ENCODE data around the gene GPC6.

GRCh38 chr13:80490067-80490266 is 149.0 kb upstream of the SPRY2 start:
- RRBS: no CpG with 5 or more reads among the region's 4 CpGs

- RRBS: no CpG with 5 or more reads among the region's 5 CpGs
Observed at GRCh38 chr13:83554712-83555259, 327.5 kb downstream of the SLITRK1 start.

GRCh38 chr13:86792032-86792608 is 879.1 kb upstream of the SLITRK5 start:
- RRBS: 12% methylated on average over 13 of the region's 52 CpGs

GRCh38 chr13:91351514-91352499 is 46.6 kb upstream of the GPC5 start:
- RRBS: no CpG with 5 or more reads among the region's 5 CpGs

- RRBS: no CpG with 5 or more reads among the region's 27 CpGs
Observed at GRCh38 chr13:93226673-93227176, at the start of gene GPC6. Gene GPC6, plus strand, starts transcription at chr13:93226807.

- RRBS: no CpG with 5 or more reads among the region's 1 CpG
Observed at GRCh38 chr13:93235172-93235628, 8.6 kb downstream of the GPC6 start.

- RRBS: no CpG with 5 or more reads among the region's 5 CpGs
Observed at GRCh38 chr13:94433335-94433756, 46.1 kb downstream of the DCT start.

DNA sequence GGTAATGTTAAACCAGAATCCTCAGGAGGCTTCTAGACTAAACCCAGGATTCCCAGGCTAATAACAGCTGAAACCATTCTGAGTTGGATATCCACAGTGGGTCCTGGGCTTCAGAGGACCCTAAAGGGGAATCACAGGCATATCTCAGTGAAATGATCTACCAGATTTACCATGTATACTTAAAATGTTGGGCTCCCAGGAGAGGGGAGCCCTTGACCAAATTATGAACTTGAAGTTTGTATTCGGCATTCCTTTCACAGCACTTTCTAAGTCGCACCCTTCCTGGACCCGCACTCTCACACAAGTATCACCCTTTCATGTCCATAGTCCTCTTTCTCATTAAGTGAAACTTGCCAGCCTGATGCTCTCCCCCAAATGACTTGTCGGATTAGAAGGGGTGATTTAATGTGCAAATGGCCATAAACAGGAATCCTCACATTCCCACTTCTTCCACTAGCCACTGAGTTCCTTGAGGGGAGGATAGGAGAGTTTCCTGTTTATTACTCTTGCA is 1.5 kb downstream of the TGDS start:
- RRBS: no CpG with 5 or more reads among the region's 4 CpGs

- RRBS: 10% methylated on average over 11 of the region's 31 CpGs
Observed at GRCh38 chr13:94711887-94712164, 519 bp downstream of the SOX21 start.

GRCh38 chr13:94850367-94850617 is 137.9 kb upstream of the SOX21 start:
- RRBS: no CpG with 5 or more reads among the region's 3 CpGs

DNA sequence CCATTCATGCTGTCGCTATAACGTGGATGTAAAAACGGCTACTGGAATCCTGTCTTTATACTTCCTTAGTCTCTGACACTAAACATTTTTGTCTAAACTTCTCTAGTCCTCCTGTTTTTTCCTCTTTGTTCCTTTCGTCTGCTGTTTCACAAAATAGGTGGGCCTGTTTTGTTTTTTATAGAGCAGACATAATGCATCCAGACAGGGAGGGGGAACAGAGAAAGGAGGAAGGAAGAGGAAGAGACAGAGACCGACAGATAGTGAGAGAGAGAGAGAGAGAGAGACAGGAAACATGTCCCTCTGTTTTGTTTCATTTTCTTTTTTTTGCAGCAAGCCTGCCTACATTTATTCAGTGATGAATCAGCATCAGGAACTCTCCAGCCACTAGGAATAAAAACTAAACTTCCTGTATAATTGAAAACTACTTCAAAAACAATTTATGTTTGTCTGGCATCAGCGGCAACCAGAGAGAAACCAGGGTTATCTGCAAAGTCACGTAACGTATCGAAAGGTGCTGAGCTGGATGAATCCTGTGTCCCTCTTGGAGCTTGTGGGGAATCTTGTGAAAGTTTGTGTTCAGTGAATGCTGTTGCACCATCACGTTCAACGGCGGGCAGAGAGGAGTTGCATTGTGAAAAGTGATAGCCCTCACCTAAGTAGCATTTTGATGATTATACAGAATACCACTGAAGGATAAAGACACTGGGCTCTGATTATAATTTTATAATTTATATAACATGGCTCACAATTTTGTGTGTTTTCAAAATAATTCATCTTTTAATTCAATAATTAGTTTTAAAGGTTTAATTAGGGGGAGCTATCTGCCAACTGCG is 148.7 kb upstream of the SOX21 start:
- RRBS: no CpG with 5 or more reads among the region's 13 CpGs

DNA sequence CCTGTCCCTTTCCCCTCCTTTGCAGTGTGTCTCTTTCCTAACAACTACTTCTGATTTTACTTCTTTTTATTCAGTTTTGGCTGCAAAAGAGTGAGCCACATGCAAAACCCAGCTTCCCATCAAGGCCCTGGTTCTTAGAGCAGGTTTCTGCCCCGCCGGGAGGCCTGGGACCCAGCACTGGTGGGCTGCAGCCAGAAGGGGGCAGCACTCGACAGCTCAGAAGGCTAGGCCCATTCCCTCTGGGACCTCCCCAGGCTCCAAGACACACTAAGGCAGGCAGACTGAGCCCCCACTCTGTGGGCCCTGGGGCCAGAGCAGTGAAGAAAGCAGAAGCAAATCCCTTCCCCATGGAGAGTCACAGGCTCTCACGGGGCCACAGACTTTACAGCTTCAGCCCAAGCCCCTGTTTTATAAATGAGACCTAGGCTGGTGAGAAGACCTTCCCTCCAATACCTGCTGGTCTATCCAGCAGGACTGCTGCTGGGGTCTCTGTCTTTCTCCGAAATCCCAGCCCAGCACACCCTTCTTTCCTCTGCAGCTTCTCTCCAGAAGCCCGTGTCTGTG is 109.4 kb downstream of the ABCC4 start:
- RRBS: no CpG with 5 or more reads among the region's 6 CpGs

DNA sequence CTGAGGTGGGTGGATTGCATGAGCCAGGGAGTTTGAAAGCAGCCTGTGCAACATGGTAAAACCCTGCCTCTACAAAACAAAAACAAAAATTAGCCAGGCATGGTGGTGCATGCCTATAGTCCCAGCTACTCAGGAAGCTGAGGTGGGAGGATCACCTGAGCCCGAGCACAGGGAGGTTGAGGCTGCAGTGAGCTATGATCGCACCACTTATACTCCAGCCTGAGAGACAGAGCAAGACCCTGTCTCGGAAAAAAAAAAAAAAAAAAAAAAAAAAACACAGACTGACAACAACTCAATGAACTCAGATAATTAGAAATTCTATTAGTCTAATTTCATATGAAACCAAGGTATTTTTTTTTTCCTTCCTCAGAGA is 22.7 kb downstream of the ABCC4 start:
- RRBS: no CpG with 5 or more reads among the region's 3 CpGs

GRCh38 chr13:95280455-95280906 is 20.8 kb downstream of the ABCC4 start:
- RRBS: no CpG with 5 or more reads among the region's 3 CpGs

DNA sequence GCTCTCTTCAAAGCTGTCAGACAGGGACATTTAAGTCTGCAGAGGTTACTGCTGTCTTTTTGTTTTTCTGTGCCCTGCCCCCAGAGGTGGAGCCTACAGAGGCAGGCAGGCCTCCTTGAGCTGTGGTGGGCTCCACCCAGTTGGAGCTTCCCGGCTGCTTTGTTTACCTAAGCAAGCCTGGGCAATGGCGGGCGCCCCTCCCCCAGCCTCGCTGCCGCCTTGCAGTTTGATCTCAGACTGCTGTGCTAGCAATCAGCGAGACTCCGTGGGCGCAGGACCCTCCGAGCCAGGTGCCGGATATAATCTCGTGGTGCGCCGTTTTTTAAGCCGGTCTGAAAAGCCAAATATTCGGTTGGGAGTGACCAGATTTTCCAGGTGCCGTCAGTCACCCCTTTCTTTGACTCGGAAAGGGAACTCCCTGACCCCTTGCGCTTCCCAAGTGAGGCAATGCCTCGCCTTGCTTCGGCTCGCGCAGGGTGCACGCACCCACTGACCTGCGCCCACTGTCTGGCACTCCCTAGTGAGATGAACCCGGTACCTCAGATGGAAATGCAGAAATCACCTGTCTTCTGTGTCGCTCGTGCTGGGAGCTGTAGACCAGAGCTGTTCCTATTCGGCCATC is 241.8 kb downstream of the HS6ST3 start:
- RRBS: no CpG with 5 or more reads among the region's 28 CpGs

DNA sequence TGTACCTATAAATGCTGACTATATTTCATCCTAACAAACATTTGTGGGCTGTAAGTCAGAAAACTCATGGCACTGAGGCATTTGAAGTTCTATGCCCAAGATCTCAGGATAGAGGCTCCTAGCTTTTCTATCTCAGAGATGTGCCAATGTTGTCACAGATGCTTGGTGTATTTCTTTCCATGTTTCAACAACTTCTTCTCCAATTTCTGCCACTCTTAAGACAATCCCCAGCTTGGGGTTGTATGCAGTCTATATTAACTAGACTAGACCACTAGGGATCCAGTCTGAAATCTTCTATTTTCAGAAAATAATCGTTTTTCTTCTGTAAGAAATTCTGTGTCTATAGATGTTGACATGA is 86.3 kb downstream of the OXGR1 start:
- RRBS: no CpG with 5 or more reads among the region's 1 CpG

- RRBS: no CpG with 5 or more reads among the region's 4 CpGs
Observed at GRCh38 chr13:97295161-97296104, 73.3 kb downstream of the MBNL2 start.

DNA sequence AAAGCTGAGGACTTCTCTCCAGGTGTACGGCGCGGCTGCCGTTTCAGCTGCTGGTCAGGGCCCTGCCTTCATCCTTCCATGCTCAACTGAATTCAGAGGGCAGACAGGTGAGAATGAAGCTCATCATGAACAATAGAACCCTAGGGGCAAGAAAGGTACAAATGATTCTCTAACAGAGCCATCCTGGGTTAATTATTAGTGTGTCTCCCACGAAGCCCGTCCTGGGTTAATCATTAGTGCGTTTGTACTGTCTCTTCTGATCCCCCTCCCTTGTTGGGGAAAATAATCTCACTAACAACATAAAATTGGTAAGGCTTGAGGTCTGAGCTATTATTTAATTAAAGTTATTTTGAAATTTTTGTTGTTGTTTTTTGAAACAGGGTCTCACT is 80.1 kb downstream of the IPO5 start:
- RRBS: no CpG with 5 or more reads among the region's 7 CpGs

DNA sequence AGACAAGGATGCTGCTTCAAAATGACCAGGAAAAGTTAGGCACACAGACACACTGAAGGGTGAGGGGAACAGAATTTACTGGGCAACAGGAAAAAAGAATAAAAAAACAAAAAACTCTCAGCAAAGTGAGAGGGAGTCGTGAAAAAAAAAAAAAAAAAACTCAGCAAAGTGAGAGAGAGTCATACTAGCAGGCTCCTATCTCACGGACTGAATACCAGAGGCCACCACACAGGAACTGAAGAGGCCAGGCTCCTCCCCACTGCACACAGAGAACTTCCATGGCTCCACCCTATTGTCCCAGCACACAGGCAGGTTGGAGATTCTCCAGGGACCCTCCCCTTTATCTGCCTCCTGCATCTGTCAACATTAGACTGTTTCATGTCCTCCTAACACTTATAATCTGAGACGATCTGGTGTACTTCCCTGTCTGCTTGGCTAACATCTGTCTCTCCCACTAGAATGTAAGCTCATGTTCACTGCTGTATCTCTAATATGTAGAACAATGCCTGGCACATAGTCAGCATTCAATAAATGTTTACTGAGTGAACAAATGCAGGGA is 37.0 kb upstream of the FARP1 start:
- RRBS: no CpG with 5 or more reads among the region's 3 CpGs

Measured in hTERT-HM (cell line).